Breast (tissue), 4 donors: Measurements from ENCODE around the genes GAB4 and IL17RA.

- PRO-cap, 3 experiments: no peak in any of the 3 experiments
- RRBS: no CpG with 5 or more reads among the region's 27 CpGs
These were observed 3430.3 kb upstream of the OR11H1 start for GRCh38 chr22:12097755-12098109.

DNA sequence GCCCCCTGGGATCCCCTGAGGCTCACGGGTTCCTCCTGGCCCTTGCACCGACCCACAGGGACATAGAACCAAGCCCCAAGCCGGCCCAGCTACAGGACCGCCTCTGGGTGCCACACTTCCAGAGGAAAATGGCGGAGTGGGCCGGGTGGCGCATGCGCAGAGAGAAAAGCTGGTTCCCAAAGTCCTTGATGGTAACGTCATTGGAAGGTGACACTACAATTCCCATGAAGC is 2712.4 kb upstream of the OR11H1 start:
- PRO-cap, 3 experiments: no peak in any of the 3 experiments
- RRBS: no CpG with 5 or more reads among the region's 9 CpGs

- PRO-cap, 3 experiments: no peak in any of the 3 experiments
- RRBS: no CpG with 5 or more reads among the region's 25 CpGs
These were observed 10.6 kb upstream of the CCT8L2 start for GRCh38 chr22:16603019-16603703.

- PRO-cap, 3 experiments: no peak in any of the 3 experiments
- RRBS: 88% methylated on average over 5 of the region's 15 CpGs
These were observed at the start of gene GAB4 for GRCh38 chr22:17008146-17008382. Gene GAB4, minus strand, starts transcription at chr22:17008222.

DNA sequence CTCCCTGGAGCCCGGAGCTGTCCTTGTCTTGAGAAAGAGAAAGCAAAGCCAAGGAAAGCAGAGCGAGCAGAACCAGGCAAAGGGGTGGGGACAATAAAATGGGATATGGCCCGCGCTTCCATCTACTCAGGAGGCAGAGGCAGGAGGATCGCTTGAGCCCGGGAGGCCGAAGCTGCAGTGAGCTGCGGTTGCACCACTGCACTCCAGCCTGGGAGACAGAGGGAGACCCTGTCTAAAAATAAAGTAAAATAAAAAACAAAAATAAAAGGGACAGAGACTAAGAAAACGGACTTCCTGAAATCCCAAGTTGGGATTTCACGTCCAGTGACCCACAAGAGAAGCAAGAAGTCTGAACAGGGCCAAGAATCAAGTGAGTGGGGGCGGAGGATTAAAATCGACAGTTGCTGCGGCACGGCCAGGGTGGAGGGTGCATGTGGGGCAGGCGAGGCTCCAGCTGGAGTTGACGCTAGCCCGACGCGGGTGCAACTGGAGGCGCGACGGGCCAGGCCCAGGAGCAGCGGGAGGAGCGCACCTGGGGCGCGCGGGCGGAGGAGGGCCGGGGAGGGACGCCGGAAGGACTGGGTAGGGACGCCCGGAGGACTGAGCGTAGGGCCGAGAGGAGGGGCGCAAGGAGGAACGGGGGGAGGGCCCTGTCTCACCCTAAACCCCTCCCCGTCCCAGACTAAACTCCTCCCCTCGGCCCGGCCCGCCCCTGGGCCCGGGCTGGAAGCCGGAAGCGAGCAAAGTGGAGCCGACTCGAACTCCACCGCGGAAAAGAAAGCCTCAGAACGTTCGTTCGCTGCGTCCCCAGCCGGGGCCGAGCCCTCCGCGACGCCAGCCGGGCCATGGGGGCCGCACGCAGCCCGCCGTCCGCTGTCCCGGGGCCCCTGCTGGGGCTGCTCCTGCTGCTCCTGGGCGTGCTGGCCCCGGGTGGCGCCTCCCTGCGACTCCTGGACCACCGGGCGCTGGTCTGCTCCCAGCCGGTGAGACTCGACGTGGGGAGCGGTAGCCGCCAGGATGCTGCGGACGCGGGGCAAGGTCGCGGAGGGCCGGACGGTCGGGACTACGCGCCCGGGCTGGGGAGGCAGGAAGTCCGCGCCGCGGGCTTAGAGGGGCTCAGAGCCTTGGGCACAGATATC is at the start of gene IL17RA:
Gene IL17RA, plus strand, starts transcription at position 754 of the 1,139 bp plus-strand sequence.
- PRO-cap, 3 experiments: peak in 3 of 3 experiments; most common plus-strand start position 715 of the sequence (in 3); most common minus-strand start position 580 of the sequence (in 2)
- RRBS: 2% methylated on average over 36 of the region's 90 CpGs

GRCh38 chr22:17087695-17088267 is 3.0 kb downstream of the IL17RA start:
- PRO-cap, 3 experiments: no peak in any of the 3 experiments
- RRBS: no CpG with 5 or more reads among the region's 9 CpGs

- PRO-cap, 3 experiments: no peak in any of the 3 experiments
- RRBS: no CpG with 5 or more reads among the region's 13 CpGs
These were observed 17.9 kb downstream of the TMEM121B start for GRCh38 chr22:17103140-17103788.

GRCh38 chr22:17113572-17113957 is 7.6 kb downstream of the TMEM121B start:
- PRO-cap, 3 experiments: no peak in any of the 3 experiments
- RRBS: 74% methylated on average over 3 of the region's 8 CpGs

GRCh38 chr22:17119483-17120062 is 1.6 kb downstream of the TMEM121B start:
- PRO-cap, 3 experiments: no peak in any of the 3 experiments
- RRBS: 21% methylated on average over 15 of the region's 51 CpGs

DNA sequence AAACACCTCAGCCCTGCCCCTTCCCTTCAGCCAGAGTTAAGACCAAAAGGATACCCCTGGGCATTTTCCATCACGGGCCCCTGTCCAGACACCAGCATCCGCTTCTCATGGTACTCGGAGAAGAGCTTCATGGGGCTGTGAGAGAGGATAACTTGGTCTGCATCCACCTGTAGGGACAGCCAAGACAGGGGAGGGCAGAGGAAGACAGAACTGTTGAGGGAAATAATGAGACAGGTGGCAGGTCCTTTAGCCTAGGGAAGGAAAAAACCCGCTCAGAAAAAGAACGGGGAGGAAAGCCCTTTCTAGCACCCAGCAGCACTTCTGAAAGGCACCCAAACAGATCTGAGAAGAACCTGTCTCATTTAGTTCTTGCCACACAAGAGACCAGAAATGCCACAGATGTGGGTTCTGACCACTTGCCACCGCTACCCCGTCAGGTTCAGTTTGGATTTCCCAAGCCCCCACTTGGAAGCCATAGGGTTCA is 10.6 kb downstream of the HDHD5 start:
- PRO-cap, 3 experiments: no peak in any of the 3 experiments
- RRBS: no CpG with 5 or more reads among the region's 7 CpGs

- PRO-cap, 3 experiments: no peak in any of the 3 experiments
- RRBS: no CpG with 5 or more reads among the region's 4 CpGs
These were observed 39.3 kb upstream of the ADA2 start for GRCh38 chr22:17258521-17258888.

DNA sequence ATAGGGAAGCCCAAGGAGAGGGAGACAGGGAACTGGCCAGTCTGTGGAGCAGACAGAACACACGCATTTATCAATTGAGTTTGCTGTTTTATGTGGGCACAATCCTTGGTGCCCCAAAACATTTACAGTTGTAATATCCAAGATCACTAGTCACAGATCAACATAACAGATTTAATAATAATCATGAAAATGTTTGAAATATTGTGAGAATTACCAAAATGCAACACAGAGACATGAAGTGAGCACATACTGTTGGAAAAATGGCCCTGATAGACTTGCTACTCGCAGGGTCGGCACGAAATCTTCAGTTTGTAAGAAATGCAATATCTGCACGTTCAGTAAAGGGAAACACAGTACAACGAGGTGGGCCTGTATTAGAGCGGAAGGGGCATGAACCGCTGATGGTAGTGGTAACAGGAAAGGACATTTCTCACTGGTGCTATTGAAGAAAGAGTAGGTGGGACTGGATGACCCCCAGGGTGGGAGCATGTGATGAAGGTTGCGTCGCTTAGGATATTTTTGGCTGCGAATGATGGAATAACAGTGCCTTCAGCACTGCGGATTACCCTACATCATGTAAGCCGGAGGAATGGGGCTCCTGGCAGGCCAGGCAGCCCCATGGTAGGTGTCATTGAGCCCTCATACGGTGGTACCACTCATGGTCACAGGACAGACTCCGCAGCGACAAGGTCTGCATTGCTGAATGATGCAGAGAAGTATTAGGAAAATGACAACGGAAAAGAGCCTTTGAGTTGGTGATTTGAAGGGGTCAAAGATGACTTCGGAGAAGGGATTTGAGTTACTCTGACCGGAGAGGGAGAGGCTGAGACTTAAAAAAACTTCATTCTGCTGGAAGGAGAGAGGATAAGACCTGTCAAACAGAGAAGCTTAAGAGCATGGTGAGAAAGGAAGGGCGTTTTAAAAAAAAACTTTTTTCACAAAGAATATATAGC is 16.5 kb downstream of the CECR2 start:
- PRO-cap, 3 experiments: no peak in any of the 3 experiments
- RRBS: no CpG with 5 or more reads among the region's 20 CpGs

GRCh38 chr22:17418739-17419479 is 49.6 kb downstream of the CECR2 start:
- PRO-cap, 3 experiments: no peak in any of the 3 experiments
- RRBS: 94% methylated on average over 2 of the region's 38 CpGs

DNA sequence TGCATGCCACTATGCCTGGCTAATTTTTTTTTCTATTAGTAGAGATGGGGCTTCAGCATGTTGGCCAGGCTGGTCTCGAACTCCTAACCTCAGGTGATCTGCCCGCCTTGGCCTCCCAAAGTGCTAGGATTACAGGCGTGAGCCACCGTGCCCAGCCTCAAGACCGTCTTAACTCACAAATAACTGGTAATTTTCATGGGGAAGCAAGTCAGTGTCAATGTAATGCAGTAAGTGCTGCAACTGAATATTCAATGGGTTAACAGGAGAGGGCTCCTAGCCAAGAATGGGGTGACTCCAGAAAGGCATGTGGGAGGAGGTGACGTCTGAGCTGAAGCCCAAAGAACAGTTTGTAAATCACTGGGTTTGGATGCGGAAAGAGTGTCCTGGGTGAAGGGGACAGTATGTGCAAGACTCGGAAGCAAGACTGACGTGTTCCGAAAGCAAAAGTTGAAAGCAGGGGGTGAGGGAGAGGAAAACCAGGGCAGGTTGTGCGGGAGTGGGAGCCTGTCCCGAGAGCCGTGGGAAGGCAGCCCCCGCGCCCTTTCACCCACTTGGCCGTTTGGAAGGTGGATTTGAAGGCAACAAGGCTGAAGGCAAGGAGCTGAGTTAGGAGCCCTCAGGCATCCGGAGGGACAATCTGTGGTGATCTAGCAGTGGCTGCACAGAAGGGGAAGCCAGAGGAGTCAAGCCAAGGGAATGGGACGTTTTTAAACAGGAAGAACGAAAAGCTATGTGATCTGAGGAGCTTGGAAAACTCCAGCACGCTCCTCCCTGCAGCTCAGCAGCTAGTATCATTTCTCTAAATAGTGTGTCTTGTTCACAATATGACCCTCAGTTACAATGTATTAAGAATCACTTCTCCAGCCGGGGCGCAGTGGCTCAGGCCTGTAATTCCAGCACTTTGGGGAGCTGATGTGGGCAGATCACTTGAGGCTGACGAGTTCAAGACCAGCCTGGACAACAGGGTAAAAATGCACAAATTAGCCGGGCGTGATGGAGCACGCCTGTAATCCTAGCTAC is 7.6 kb downstream of the SLC25A18 start:
- PRO-cap, 3 experiments: peak in 1 of 3 experiments; most common plus-strand start position 456 of the sequence (in 1); most common minus-strand start position 180 of the sequence (in 1)
- RRBS: 20% methylated on average over 1 of the region's 26 CpGs

GRCh38 chr22:17632946-17633811 is 4.6 kb upstream of the ATP6V1E1 start:
- PRO-cap, 3 experiments: no peak in any of the 3 experiments
- RRBS: no CpG with 5 or more reads among the region's 8 CpGs

DNA sequence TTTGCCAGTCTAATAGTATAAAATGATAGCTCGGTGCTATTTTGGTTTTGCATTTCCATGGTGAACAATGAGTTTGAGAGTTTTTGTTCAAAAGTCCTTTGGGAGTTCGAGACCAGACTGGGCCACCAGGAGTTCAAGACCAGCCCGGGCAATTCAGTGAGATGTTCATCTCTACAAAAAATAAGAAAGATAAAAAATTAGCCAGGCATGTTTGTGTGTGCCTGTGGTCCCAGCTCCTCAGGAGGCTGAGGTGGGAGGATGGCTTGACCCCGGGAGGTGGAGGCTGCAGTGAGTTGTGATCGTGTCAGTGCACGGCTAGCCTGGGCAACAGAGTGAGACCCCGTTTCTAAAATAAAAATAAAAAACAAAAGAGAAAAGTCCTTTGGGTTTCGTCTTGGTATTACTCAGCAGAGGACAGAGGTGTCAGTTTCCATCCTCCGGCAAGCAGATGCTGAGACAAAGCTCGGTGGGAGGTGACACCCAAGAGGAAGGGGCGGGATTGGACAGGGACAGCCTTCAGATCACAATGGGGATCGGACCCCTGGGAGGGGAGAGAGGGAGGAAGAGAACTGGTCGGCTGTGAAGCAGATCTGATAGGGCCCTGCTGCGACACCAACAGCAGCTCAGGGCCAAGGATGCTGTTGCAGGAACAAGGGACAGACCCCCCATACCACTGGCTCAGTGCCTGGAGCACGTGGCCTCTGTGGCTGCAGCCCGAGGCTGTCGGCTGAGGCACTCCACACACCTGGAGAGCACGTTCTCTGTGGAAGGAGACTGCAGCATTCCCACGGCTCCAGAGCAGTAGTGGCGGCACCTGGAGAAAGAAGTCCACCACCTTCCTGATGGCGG is 5.1 kb upstream of the BID start:
- PRO-cap, 3 experiments: no peak in any of the 3 experiments
- RRBS: no CpG with 5 or more reads among the region's 21 CpGs

- PRO-cap, 3 experiments: no peak in any of the 3 experiments
- RRBS: no CpG with 5 or more reads among the region's 21 CpGs
These were observed 58.4 kb upstream of the BID start for GRCh38 chr22:17832452-17833243.

- PRO-cap, 3 experiments: peak in 1 of 3 experiments; most common plus-strand start chr22:17846094 (in 1); most common minus-strand start chr22:17845888 (in 1)
- RRBS: no CpG with 5 or more reads among the region's 5 CpGs
These were observed 71.5 kb upstream of the BID start for GRCh38 chr22:17845615-17846254.

DNA sequence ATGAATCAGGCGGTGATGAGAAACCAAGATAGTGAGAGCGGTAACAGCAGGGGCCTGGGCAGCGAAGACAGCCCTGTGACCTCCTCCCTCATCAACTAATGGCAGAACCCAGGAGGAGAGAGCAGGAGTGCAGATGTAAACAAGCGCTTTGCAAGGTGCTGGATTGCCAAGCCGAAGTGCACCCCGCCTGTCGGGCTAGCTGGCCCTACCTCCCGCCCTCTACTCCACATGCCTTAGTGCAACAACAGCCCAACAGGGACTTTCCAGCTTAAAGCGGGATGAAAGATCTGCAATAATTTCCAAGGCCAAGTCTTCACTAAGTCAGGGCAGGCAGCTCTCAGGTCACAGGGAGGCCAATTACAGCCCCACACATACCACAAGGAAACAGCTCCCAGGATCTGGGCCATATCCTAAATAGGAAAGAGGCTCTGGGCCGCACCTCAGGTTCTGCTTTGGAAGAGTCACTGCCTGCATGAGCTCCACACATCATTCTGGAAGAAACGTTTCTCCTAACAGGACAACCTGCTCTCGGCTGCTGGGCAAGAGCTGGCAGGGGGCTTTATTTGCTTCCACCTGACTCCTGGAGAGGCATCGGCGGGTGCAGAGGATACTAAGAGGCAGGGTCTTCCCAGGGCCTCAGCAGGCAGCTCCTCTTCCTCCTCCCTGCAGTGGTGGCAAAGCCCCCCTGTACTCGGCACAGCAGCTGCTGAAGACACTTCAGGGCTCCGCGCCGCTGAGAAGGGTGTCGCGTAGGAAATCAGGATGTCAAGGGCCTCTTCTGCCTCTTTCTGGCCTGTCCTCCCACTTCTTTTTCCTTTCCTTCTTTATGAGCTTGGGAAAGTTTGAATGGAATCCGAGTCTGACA is 72.4 kb upstream of the BID start:
- PRO-cap, 3 experiments: peak in 2 of 3 experiments; most common plus-strand start position 438 of the sequence (in 1); most common minus-strand start position 100 of the sequence (in 1)
- RRBS: no CpG with 5 or more reads among the region's 21 CpGs

- PRO-cap, 3 experiments: no peak in any of the 3 experiments
- RRBS: no CpG with 5 or more reads among the region's 15 CpGs
These were observed 77.5 kb upstream of the BID start for GRCh38 chr22:17851694-17852184.